Subcutaneous adipose tissue (tissue), 3 donors: ENCODE measurements around the gene CD8A.

- PRO-cap: no peak
- RAMPAGE, long total RNA, 3 experiments: no peak in any of the 3 experiments
These were observed 3.1 kb upstream of the CHMP3 start for GRCh38 chr2:86566295-86566818.

DNA sequence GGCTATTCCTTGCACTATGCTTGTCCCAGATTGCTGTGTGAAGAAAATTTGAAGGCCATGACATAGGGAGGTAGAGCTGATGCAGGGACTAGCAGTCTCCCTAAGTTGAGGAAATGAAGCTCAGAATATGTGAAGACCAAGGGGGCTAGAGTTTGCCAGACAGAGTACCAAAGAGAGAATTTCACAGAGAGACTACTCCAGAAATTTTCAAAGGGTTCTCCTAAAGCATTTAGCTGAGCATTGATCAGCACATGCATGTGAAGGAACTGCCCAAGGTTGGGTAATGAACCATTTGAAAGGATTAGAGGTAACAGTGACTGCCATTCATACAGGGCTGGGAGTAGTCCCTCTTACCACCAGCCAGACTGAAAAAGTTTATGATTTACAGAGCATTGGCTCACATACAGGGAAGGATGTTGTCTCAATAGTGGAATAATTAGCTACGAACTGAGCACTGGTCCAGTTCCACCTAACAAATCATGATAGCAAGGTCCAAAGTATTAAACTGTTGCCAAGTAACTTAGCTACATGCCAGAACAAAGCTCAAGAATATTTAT is 25.4 kb upstream of the RNF103 start:
- PRO-cap: no peak
- RAMPAGE, long total RNA, 3 experiments: no peak in any of the 3 experiments

DNA sequence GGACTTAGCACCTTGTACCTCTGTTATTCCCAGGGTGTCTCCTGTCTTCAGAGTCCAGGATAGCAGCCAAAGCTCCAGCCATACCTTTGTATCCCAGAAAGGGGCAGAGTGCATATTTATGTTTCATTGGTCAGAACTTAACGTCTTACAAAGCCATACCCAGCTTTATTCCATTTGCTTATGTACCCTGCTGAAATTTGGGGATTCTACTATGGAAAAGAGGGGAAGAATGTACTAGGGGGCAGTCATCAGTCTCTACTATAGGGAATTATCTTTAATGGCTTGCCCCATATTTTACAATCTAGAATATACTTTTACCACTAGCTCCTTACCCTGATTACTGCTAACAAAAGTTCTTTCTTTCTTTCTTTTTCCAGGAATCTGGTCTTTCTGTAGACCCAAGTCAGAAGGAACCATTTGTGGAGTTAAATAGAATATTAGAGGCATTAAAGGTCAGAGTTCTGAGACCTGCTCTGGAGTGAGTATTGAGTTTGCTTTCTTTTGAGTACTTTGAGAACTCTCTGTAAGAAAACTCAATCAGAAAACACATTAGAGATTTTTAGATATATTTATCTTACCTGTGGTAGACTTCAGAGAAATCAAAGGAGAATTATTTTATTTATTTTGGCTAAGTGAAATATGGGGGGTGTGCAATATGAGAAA is 33.1 kb downstream of the RMND5A start:
- PRO-cap: no peak
- RAMPAGE, long total RNA, 3 experiments: no peak in any of the 3 experiments

DNA sequence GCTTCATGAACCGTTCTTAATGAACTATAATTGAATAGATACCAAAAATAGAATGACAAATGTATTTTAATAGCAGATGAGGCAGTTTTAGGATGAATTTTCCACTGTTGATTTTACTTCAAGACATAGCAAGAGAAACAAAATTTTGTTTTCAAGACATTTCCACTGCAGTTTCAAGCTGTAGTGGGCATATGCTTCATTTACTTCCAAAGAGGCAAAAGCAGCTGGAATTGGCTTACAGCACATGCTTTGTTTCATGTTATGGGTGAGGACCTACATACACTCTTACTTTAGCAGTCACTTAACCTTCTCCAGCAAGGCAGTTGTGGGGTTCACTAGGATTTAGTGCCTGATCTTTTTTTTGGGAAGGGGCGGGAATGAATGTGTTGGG is 13.7 kb downstream of the CD8A start:
- PRO-cap: no peak
- RAMPAGE, long total RNA, 3 experiments: no peak in any of the 3 experiments

DNA sequence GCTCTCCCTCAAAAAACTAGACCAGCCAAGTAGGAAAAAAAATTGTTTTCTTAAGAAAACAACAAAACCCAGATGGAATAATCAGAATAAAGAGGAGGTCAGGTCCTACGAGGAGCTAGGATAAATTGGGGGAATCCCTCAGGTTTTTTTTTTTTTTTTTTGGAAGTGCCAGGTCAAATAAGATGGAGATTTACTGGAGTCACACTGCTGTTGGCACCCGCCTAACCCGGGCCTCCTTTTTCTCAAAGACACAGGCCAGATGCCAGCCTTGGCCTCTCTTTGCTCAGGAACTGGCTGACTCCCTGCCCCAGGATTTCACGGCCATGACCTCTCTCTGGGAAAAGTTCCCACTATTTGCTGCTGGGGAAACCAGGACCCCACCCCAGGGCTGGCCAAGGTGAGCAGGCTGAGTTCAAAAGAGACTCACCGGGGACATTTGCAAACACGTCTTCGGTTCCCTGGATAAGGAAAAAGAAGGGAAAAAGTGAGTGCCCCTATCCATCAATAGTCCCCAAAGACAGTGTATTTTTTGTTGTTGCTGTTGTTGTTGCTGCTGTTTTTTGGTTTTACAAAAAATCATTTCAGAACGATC is 2.5 kb downstream of the CD8A start:
- PRO-cap: no peak
- RAMPAGE, long total RNA, 3 experiments: no peak in any of the 3 experiments

DNA sequence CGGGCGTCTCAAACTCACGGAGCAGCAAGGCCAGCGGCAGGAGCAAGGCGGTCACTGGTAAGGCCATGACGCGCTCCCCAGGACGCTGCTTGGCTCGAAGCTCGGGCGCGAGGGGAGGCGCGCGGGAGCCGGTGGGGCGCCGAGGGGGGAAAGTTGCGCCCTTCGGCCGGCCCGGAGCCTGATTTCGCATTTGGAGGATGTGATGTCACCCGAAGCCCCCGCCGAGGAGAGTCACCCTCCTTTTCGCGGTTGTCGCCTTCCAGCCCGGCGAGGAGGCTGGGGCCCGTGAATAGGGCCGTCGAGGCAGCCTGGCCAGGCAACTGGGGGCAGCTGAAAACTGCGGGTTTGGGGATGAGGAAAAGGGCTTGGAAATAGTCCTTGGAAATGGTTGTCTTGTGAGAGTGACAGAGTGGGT is at the start of gene CD8A:
CD8A (minus strand) TSS at position 155 of the 415 bp plus-strand sequence.
- PRO-cap: no peak
- RAMPAGE, long total RNA, 3 experiments: start-site peak on the minus strand in 1 of 3 experiments, centred at position 126 of the sequence, 6 reads per replicate

GRCh38 chr2:87348420-87349672 is 327.2 kb upstream of the PLGLB1 start:
- PRO-cap: no peak
- RAMPAGE, long total RNA, 3 experiments: no peak in any of the 3 experiments

DNA sequence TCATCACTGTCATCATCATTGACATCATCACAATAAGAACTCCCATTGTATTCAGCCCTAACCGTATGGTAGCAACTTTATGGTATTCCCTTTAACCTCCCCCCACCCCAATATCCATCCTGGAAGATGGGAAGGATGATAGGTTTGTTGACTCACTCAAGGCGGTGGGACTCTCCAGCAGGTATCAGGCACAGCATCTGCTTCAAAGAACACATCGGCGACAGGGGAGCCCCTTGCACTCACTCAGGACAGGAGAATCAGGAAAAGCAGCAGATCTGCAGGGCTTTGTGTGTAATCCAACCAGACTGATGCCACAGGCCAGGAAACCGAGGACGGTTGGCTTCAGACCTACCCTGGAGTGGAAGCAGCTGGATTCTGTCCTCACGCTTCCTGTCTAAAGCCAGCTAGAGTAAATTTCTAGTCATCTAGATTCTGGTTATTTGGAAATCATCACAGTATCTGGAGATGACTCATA is 289.1 kb upstream of the PLGLB2 start:
- PRO-cap: no peak
- RAMPAGE, long total RNA, 3 experiments: start-site peak on the minus strand in 1 of 3 experiments, centred at position 372 of the sequence, 26 reads per replicate

DNA sequence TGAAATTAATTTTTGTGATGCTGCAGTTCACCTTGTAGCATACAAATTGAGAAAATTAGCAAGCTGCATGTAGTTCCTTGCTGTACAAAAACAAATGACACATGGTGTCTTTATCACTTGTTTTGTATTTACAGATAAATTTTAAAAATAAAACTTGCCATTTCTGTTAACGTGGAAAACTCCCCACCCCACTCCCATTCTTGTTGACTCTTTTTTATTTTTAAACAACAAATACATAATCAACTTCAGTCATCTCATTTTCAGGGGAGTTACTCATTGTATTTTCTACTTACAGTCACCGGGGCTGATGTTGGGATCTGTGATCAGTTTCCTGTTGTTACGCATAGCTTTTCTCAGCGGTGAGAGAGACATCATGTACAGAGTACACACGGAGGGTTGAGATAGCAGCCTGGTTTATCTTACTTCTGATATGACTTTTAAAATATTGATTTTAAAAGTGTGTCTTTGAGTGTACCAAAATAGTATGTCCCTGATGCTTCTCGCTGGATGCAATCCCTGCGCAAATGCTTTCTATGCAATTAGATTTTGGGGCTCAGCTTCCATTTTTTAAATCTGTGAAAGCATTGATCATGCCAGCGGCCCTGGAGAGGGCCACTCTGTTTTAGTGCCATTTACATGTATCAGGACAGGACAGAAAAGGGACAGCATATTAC is 248.0 kb upstream of the PLGLB2 start:
- PRO-cap: no peak
- RAMPAGE, long total RNA, 3 experiments: no peak in any of the 3 experiments

- PRO-cap: no peak
- RAMPAGE, long total RNA, 3 experiments: no peak in any of the 3 experiments
These were observed 216.4 kb upstream of the PLGLB2 start for GRCh38 chr2:87531471-87531982.

DNA sequence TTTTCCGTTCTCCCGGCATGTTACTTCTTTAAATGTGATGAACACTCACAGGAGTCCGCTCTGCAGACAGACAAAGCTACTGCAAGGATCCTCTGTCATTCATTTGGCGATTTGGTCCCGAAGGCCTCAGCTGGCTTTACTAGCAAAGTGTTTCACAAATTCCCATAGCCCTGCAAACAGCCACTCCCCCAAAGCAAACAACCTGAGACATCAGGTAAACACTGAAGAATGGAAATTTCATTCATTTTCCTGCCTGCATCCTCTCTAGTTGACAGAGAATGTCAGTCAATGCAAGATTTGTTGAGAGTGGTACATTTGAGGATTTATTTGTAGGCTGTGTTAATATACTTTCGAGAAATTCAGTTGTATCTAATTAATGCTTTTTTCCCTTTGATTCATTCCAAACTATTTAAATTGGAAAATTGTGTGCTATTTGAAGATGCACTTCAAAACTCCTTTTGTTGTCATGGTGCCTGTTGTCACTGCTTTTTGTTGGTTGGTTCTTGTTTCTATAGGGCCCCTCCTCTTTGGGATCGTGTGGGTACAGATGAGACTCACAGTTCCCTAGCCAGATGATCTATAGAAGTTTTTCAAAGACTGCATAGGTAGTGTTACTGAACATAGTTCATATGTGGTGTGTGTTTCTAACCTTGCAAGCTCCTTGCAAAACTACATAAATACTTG is 215.8 kb upstream of the PLGLB2 start:
- PRO-cap: no peak
- RAMPAGE, long total RNA, 3 experiments: no peak in any of the 3 experiments

- PRO-cap: no peak
- RAMPAGE, long total RNA, 3 experiments: no peak in any of the 3 experiments
These were observed 108.2 kb upstream of the PLGLB2 start for GRCh38 chr2:87639723-87640108.

- PRO-cap: no peak
- RAMPAGE, long total RNA, 3 experiments: no peak in any of the 3 experiments
These were observed 646 bp downstream of the RGPD2 start for GRCh38 chr2:87824676-87825623.

- PRO-cap: no peak
- RAMPAGE, long total RNA, 3 experiments: no peak in any of the 3 experiments
These were observed 889 bp downstream of the KRCC1 start for GRCh38 chr2:88054743-88055045.

GRCh38 chr2:88076922-88077490 is 9.4 kb downstream of the SMYD1 start:
- PRO-cap: no peak
- RAMPAGE, long total RNA, 3 experiments: no peak in any of the 3 experiments

DNA sequence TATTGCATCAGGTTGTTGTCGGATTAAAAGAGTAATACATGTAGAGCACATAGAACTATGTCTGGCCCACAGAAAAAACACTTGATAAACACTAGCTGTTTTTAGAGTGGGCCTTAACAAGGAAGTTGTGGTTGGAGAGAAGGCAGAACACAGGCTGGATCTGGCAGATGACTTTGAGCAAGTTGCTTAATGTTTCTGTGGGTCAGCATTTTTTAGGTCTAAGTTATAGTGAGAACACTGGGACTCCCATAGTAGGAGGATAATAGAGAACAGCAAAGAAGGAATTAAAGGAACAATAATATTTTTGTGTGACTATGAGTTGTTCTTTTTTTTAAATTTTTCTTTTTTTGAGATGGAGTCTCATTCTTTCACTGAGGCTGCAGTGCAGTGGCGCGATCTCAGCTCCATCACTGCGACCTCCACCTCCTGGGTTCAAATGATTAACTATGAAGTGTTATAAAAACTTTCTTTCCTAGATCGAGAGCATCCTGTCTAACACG is 111.8 kb downstream of the THNSL2 start:
- PRO-cap: no peak
- RAMPAGE, long total RNA, 3 experiments: no peak in any of the 3 experiments

DNA sequence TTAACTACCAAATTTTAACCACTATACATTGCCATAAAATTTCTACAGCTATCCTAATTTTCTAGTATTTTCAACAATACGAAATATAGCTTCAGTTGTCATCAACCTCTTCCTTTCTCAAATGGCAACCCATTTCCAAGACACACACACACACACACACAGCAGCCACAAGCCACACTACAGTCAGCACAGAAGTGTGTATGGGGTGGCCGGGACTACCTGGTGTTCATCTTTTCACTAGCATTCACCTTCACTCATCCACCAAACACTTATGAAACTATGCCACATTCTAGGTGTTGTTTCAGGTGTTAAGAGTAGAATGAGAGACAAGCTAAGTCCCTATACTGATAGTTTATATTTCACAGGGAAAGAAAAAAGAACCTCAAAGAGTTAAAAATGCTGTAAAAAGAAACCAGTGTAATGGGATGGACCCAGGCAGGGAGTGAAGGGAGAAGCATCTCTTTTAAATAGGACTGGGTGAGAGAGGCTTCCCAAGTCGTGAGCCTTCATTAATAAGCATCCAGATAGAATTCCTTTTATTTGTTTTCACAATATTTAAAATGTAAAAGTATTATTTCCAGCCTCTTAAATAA is 40.1 kb downstream of the TEX37 start:
- PRO-cap: no peak
- RAMPAGE, long total RNA, 3 experiments: start-site peak on the minus strand in 1 of 3 experiments, centred at position 329 of the sequence, 13 reads per replicate

DNA sequence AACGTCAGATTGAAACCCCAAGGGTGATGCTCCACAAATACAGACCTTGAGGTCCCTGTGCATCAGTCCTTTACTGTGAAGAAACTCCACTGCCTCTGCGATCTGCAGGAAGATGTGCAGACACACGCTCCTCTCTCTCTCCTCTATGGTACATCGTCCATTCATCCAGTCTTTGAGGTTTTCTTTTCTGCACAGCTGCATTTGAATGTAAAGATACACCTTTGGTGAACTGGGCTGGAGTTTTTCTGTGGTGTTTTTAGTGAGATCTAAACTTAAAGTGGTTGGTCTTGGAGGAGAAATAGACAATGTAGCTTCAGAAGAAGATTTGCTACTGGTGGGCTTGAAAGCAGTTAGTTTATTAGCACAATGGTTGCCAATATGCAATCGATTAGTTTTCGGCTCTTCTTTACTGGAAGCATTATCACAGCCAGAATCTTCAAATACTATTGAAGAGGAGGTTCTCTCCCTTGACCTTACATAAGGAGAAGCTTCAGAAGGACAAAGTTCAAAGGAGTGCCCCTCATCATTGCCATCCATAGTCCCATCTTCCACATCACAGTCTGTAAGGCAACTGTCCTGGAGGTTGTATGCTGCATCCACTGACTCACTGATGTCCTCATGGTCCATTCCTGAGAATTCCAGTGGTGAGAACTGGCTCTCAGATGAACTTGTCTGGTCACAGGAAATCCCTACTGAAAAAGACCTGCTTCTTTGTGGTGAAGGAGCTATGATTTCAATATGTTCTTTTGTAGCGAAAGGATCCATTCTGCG is 50.4 kb downstream of the TEX37 start:
- PRO-cap: no peak
- RAMPAGE, long total RNA, 3 experiments: start-site peak on the minus strand in 1 of 3 experiments, centred at position 335 of the sequence, 25 reads per replicate

GRCh38 chr2:88590654-88591281 is 36.5 kb downstream of the EIF2AK3 start:
- PRO-cap: no peak
- RAMPAGE, long total RNA, 3 experiments: no peak in any of the 3 experiments

DNA sequence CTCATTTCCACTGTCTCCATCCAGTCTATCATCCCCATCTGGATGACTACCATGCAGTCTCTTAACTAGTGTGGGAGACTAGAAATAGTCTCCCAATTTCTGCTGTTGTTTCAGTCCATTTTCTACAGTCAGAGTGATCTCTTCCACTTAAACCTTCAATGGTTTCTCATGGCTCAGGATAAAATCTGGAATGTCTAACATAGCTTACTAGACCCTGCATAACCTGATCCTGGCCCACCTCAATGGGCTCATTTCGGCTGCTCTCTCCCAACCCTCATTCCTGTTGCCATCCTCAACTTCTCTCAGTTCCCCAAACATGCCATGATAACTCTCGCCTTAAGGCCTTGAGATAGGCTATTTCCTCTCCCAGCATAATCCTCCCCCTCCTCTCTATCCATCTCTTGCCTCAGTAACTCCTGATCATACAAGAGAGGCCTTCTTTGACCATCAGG is 23.2 kb downstream of the EIF2AK3 start:
- PRO-cap: no peak
- RAMPAGE, long total RNA, 3 experiments: no peak in any of the 3 experiments